ENCODE data around the genes FOXP4 and MDFI.

DNA sequence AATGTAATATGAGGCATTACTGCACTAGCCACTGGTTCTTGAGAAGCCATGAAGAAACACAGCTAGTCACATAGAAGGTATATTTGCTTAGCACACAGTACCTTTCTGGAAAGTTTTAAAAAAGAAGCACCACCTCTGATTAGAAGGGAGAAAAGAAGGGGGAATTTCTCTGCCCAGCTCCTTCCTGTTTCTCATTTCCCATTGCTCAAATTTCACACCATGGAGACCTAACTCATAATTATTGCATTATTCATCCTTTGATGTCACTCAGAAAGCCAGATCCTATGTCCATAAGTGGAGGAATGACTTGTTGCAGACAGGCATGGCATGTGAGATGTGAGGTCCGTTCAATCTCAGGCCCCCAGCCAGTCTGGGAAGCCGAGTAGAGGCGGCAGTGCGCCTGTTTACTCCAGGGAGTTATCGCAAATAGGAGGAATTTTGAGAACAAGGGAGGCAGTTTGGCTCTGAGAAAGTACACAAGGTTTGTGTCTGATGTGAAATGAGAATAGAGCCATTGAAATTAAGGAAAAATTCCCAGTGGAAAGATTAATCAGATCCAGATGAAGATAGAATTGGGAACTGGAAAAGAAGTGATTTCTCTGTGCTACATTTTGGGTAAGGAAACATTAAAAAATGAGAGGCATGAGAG, 26.9 kb upstream of the MOCS1 start:
- PRO-cap, 2 experiments = no peak in any of the 2 experiments

DNA sequence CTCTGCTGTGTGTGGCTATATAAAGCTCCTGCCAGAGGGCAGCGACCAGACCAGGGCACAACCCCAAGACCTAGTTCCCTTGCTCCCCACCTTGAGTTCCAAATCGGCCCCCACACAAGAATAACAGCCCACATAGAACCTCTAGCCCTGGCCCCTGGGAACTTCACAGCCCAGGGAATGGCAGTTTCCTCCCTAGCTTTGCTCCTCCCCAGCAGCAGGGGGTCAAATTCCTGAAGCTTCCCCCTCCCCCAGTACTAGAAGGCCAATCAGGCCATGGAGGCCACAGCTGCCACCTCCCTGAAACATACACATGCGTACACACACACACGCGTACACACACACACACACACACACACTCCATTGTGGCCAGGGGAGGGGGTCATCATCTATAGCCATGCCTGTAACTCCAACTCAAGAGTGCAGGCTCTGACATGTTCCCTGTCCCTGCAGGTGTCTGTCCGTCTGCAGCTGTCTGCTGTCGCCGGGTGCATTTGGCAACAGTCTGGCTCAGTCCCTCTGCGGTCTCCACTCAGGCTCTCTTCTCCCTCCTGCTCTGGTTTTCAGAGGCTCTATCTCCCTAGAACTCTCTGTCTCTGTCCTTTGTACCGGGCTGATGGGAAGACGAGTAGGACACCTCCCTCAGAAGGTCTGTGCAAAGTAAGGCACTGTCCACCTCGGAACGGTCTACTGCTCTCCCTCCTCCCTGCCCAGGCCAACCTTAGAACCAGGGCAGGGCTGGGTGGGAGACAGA, 1.5 kb downstream of the LRFN2 start:
- PRO-cap, 2 experiments = no peak in any of the 2 experiments

DNA sequence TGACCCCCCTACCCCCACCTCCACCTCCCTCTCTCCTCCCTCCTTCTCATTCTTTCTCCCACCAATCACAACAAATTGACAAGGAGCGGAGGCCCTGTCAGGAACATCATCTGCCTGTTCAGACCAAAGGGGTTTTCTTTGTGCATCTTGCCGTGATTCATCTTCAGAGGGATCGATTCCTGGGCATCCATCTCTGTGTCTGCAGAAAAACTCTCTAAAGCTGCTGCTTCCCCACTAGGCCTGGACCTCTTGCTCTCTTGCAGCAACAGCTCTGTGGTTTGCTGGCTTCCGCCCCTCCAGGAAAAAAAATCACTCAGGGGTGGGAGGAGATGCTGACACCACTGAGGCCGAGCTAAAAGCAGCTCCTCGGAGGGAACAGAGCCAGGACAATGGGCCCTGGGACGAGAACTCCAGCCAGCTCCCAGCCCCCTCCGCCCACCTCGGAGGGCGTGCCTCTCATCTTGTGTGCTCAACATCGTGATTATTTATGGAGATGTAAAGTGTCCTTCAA, 53.3 kb upstream of the LRFN2 start:
- PRO-cap, 2 experiments = no peak in any of the 2 experiments

DNA sequence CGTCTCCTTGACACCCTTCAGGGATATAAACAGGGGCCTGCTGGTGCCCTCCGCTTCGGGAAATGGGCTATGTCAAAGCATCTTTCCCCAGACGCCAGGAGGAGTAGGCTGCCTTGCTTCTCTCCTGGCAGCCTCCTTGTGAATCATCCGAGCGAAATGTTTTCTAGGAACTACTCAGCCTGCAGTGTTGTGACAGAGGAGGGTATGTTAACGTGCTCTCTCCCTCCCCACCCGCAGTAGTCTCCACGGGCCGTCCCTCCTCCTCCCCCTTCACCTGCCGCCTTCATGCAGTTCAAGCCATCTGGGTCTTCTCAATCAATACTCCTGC, 168.1 kb upstream of the LRFN2 start:
- PRO-cap, 2 experiments = no peak in any of the 2 experiments

DNA sequence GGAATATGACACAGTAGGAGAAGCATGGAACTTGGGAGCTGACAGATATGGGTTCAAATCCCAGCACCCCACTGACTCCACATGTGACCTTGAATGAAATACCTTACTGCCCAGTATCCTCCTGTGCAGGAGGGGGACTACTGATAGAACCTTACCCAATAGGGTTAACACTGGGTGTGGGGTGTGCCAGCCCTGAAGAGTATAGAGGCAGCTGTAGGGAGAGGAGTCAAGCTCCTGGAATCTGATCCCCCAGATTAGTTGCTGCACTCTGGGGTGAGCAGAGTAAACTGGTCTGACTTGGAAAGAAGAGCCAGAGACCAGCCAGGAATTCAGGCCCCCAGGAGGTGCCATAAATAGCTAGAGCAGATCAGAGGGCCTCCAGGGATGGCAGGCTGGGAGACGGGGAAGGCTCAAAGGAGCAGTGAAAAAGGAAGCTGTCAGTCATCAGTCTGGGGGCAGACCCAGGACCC, 3.5 kb upstream of the APOBEC2 start:
- PRO-cap, 2 experiments = no peak in any of the 2 experiments

DNA sequence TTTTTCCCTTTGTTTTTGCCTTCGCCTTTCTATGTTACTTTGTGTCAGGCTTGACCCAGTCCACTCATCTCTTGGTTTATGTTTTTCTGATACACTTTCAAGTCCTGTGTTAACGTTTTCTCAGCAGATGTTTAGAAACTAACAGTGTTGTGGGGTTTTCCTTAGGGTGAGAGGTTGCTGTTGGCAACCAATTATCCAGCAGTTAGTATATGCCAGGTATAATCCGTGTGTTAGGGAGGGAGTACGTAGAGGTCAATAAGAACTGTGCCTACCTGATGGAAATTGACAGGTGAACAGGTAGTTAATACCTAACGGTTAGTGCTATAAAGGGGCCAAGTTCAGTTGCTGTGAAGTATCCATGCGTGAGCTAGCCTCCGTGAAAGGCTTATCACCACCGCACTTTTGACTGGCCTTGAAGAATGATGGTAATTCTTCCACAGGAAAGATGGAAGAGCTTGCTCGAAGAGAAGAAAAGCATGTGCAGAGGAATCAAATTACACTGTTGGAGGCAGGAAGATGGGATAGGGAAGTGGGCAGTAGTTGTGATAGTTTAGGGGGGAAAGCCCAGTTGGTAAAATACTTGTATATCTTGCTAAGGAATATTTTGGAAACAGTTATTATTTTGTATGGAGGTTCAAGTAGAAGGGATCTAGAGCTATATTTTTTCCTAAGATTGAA, 1.5 kb downstream of the NFYA start:
- PRO-cap, 2 experiments = no peak in any of the 2 experiments

DNA sequence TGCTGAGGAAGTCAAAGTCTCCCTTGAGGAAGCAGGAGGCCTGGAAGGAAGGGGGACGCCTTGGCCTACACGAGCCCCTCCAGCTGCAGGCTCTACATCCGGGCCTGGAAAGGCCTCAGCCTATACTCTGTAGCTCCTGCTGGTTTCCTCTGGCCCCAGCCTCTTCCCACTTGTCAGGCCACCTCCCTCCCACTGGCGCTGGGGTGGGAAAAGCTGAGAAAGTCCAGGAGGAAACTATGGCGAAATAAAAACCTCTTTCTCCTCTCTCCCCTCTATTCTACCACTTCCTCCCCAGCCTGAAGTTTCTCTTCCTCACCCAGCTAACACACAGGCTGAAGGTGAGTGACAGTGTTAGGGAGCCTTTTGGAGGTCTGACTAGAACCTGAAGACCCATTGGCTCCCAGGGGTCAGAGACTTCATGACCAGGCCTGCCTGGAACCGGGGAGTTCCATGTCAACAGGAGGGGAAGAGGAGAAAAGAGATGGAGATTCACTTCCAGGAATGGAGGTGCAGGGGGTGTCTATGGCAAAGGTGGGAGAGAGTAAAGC, 14.7 kb downstream of the TREML2 start:
- PRO-cap, 2 experiments = no peak in any of the 2 experiments

DNA sequence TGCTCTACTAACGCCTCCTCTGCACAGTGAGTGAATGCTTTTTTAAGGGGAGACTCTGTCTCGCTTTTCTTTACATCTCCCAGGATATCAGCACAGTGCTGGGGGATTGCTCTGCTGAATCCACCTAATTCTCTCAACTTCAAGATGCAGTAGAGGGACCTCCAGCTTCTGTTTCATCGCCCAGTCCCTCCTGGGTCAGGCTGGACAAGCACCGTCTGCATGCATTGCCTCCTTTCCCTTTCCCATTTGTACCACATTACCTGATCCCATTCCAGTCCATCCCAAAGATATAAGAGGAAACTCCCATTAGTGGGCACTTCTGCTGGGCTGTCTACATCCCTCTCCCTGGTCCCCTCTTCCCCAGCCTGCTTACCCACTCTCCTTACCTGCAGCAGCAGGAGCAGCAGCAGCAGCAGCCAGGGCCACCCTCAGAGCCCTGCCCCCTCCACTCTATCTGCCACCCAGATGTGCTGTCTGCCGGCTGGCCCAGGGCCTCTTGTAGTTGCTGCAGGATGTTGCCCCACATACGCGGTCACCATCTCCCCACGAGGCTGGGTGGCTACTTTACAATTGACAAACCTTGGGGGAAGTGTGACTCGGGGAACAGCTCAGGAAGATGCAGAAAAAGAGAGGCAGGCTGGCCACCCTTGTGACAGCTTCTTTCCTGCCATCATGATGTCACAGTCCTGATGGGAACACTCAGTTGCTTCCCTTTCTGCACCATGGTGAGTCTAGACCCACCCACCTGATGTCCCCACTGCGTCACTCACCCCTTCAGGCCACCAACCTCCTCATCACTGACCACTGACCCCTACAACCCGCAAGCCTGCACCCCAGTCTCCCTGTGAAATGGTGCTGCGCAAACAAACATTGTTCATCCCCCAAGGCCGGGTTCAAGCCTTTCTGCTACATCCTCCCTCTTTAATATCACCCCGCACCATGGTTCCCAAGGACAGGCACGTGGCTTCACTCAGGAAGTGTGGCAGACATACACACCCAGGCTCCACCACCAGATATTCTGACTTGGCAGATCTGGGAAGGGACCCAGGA, 14.6 kb downstream of the TREM1 start:
- PRO-cap, 2 experiments = no peak in any of the 2 experiments

DNA sequence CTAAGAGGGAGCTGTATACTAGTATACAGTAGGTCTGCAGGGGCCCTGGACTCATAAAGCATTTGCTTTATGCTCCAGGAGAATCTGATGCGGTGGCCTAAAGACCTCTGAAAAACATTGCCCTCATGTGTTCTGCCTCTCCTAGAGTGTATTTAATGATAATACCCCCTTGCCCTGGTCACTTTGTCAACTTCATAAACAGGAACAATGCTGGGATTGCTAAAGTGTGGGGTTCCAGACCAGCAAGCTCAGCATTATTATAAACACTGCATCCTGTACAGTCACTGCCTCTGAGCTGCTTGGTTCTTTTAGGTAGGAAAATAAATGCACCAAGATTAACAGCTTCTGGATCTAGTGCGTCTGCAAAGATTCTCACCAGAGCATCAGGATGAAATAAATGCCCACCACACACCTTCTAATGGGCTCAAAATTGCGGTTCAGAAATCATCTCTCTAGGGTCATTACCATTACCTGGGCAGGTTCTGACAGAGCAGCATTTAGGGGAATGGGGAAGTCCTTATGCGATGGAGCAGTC, 12.2 kb downstream of the TREM1 start:
- PRO-cap, 2 experiments = no peak in any of the 2 experiments

DNA sequence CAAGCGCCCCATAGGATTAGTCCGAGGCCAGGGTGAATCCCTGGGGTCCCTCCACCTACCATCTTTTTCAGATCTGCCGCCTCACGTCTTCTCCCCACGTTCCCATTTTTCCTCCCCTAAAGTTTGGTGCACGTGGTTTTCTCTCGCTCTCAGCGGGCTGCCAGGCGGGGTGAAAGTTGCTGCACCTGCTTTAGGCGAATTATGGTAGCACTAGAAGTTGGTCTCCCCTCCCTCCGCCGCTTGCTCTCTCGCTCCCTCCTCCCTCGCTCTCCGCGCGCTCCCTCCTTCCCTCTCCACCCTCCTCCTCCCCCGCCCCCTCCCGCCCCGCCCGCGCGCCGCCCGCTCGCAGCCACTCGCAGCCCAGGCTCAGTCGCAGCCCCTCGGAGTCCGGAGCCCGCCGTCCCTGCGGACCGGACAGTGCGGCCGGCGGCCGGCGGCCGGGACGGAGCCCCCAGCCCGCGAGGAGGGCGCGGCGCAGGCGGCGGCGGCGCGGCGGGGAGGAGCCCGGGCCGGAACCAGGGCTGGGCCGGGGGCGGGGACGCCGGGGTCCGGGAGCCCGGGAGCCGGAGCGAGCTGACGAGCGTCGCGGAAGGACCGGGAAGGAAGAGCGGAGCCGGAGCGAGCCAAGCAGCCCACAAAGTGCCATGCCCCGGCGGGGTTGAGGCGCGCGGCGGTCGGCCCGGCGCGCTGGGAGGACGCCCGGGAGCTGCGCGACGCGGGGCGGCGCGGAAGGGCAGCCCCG, at the start of gene FOXP4:
Gene FOXP4, plus strand, starts transcription at position 352 of the 742 bp plus-strand sequence.
- PRO-cap, 2 experiments = peak in 2 of 2 experiments; most common plus-strand start position 369 of the sequence (in 2); most common minus-strand start position 261 of the sequence (in 1)

DNA sequence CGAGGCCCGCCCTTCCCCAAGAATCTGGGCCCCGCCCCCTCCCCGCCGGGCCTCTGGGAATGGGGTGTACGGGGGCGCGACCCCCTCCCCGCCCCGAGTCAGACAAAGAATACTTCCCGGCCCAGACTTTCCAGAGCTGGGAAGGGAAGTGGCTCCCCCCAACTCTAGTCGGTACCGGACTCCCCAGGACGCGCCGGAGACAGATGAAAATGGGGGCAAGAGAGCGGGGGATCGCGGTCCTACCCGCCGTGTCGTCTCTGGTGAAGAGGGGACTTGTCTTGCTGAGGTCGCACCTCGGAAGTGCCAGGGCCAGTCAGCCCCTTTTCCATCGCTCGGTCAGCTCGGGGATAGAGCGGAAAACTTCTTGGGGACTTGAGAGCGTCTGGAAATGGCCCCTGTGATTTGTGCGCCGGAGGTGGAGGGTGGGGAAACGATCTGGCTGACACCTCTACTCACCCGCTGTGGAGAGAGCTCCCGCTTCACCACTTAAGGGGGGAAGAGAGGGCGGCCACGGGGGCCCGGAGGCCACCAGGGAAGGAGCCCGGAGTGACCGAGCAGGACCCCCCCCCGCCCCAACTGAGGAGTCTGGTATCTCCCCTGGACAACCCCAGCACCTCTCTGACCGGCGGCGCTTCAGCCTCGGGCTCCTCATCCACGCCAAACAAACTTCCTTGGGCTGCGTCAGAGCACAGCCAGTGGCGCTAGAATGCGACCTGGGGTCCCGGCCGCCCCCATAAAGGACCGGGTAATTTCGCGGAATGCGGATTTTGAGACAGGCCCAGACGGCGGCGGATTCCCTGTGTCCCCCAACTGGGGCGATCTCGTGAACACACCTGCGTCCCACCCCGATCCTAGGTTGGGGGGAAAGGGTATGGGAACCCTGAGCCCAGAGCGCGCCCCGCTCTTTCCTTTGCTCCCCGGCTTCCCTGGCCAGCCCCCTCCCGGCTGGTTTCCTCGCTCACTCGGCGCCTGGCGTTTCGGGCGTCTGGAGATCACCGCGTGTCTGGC, 1.3 kb downstream of the FOXP4 start:
- PRO-cap, 2 experiments = peak in 1 of 2 experiments; most common minus-strand start position 578 of the sequence (in 1)

- PRO-cap, 2 experiments = peak in 2 of 2 experiments; most common plus-strand start chr6:41585207 (in 2); most common minus-strand start chr6:41584899 (in 2)
Observed at GRCh38 chr6:41584591-41585371, 38.6 kb downstream of the FOXP4 start.

GRCh38 chr6:41637292-41638068, 788 bp upstream of the MDFI start:
- PRO-cap, 2 experiments = no peak in any of the 2 experiments

DNA sequence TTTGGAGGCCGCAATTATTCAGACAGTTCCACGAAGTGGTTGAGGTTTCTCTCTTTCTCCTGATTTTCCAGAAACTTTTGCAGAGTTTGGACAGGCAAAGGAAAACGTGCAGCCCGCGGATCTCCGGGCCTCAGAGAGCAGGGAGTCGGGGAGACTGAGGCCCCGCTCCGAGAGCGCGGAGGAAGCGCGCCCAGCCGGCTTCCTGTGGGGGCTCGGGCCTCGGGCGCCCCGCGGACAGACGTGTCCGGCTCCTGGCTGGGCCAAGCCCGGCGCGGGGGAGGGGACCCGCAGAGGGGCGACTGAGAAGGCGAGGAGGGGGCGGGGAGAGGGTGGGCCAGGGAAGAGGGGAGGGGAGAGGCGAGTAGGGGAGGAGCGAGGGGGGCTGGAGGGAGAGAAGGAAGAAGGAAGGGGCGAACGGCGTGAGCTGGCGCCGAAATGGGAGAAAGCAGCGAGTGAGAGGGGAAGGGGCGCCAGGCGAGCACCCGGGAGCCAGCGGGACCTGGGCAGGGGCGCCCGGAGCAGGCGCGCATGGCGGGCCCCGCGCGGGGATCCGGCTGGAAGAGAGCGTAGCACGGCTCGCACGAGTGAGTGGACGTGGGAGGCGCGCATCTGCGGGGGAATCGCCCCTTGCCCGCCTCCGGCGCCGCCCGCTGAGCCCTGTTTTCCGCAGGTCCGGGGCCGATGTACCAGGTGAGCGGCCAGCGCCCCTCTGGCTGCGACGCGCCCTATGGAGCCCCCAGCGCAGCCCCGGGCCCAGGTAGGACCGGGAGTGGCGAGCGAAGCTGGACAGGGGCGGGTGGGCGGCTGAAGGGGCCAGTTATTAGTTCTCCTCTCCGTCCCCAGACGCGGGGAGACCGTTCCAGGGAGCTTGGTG, at the start of gene MDFI:
Gene MDFI, plus strand, starts transcription at position 400 of the 874 bp plus-strand sequence.
- PRO-cap, 2 experiments = peak in 1 of 2 experiments; most common plus-strand start position 375 of the sequence (in 1)

DNA sequence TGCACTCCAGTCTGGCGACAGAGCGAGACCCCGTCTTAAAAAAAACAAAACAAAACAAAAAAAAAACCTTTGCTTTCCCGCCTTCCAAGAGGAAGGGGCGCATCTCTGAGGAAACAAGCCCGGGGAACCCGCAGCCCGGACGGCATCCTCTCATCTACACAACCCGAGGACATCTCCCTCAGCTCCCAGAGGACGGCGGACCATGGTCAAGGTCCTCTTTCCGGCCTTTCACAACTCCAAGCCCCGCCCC, 281 bp downstream of the MED20 start:
- PRO-cap, 2 experiments = no peak in any of the 2 experiments

GRCh38 chr6:41936023-41937029, 5.3 kb downstream of the CCND3 start:
- PRO-cap, 2 experiments = peak in 1 of 2 experiments; most common plus-strand start chr6:41936565 (in 1)

DNA sequence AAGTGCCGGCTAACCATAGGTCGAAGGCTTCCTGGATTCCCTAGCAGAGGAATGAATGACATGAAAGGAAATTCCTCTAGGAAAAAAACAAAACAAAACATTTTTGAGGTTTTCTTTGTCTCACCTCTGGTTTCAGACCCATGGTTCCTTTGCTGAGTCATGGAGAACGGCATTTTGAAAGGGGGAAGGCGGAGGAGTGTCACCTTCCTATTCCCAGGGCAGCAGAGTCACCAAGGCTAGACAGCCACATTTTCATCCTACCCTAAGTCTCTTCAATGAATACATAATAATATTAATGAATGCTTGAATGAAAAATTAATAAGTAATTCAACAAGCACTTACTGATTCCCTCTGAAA, 25.4 kb upstream of the CCND3 start:
- PRO-cap, 2 experiments = no peak in any of the 2 experiments

- PRO-cap, 2 experiments = no peak in any of the 2 experiments
Observed at GRCh38 chr6:42105995-42106377, 36.4 kb downstream of the C6orf132 start.

- PRO-cap, 2 experiments = no peak in any of the 2 experiments
Observed at GRCh38 chr6:42106383-42106644, 36.1 kb downstream of the C6orf132 start.

GRCh38 chr6:42387194-42387731, 64.5 kb downstream of the TRERF1 start:
- PRO-cap, 2 experiments = no peak in any of the 2 experiments